ENCODE measurements around the gene TSSC4.

DNA sequence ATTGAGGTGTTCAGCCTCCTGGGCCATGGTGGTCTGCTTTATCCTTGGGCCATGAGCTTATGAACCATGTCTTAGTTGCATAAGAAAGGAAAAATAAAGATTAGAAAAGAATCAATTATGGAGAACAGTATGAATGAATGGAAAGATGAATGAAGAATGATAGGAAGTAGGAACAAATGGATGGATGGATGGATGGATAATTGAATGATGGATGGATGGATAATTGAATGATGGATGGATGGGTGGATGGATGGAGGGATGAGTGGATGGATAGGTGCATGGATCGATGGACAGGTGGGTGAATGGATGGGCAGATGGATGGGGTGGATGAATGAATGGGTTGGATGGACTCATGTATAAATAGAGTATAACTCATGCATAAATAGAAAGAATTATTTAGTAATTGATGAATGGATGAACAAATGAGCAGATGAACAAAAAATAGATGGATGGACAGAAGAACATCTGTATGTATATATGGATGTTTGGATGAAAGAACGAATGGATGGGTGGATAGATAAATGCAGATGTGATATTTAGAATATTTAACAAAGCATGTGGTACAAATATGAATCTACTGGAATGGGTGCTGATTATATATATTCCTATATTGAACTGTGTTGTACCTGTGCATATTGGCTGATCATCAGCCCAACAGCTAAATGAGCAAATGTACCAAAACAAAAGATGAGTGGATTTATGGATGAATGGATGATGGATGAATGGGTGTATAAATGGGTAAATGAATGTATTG, 7.4 kb downstream of the LSP1 start:
- RRBS, 2 experiments: no CpG with 5 or more reads among the region's 2 CpGs

DNA sequence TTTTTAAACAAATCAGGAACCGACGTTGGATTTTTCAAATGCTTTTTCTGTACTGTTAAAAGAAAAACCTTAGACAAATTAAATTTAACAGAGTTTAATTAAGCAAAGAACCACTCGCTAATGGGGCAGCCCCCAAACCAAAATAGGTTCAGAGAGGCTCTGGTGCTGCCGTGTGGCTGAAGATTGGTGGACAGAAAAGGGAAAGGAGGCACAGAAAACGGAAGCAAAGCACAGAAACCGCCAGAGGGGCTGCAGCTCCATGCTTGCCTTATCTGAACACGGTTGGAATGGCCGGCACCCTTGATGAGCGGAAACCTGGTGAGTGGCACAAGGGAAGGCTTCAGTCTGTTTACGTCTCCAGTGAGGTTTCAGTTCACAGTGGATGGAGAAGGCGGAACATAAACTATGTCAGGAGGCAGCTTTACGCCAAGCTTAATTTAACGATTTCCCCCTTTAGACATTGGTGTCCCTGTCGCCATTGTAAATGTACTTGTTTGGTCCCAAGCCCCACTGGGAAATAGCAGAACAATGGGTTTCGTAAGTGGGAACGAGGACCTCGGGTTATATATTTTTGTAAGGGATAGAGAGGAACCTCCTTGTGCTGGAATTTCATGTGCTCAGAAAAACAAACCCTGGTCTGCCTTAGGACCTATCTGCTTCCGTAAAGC, 5.3 kb upstream of the PRR33 start:
- RRBS, 2 experiments: no CpG with 5 or more reads among the region's 18 CpGs

GRCh38 chr11:1912342-1912888, 7.1 kb upstream of the TNNT3 start:
- RRBS, 2 experiments: no CpG with 5 or more reads among the region's 12 CpGs

DNA sequence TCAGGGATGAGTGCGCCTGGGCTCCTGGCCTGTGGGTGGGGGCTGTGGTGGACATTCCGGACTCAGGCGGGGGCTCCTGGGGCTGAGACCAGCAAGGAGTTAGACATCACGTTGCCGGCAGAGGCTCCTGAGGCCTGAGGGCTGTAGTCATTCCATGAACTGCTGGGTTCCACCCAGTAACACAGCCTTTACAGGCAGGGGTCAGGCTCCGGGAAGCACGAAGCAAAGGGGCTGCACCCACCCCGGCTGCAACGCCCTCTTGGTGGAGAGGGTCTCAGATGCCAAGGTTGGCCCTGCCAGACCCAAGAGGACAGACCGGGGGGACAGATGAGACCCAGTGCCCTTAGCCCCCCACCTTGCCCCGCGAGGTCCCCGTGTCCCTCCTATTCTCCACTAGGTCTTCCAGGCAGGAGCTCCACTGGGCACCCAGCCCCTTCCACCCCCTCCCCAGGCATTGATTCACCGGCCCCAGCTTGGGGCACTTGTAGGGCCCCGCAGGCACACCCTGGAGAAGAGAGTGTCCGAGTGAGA, 9.0 kb downstream of the TNNT3 start:
- RRBS, 2 experiments: 82 to 95% methylated on average over 8 of the region's 16 CpGs

DNA sequence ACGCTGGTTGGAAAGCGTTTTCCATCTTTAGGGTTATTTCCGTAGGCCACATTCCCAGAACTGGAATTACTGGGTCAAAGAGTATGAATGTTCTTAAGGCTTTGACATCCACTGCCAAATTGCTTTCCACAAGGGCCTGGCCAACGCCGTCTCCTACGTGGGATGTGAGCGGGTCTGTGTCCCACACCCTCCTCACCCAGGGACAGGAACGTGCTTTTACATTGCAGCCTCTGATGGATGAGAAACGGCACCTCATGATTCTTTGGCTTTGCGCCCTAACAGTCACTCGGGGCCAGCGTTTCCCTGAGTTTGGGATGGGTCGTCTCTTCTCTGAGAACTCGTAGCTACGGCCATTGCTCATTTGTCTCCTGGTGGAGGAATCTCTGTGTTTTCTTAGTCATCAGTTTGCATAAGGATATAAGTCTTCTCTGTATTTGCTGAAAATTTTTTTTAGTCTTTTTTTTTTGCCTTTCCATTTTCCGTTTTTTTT, 11.8 kb downstream of the TNNT3 start:
- RRBS, 2 experiments: no CpG with 5 or more reads among the region's 16 CpGs

- RRBS, 2 experiments: no CpG with 5 or more reads among the region's 6 CpGs
These were observed 5.2 kb downstream of the IGF2 start for GRCh38 chr11:2133949-2134335.

GRCh38 chr11:2203136-2203798, 31.7 kb upstream of the TH start:
- RRBS, 2 experiments: no CpG with 5 or more reads among the region's 17 CpGs

DNA sequence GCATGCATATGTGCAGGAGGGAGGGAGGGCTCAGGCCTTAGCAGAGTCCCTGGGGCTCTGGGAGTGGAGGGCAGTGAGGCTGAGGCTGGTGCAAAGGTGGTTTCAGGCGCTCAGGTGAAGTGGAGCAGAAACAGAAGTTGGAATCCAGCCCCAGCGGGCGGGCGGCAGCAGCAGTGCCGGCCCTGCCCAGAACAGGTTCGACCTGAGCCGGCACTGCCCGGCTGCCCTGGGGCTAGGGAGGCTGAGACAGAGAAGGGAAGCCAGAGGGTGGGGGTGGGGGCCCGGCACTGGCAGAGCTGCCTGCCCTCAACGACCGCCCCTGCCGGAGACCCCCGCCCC, 13.4 kb downstream of the ASCL2 start:
- RRBS, 2 experiments: 82 to 89% methylated on average over 5 of the region's 13 CpGs

DNA sequence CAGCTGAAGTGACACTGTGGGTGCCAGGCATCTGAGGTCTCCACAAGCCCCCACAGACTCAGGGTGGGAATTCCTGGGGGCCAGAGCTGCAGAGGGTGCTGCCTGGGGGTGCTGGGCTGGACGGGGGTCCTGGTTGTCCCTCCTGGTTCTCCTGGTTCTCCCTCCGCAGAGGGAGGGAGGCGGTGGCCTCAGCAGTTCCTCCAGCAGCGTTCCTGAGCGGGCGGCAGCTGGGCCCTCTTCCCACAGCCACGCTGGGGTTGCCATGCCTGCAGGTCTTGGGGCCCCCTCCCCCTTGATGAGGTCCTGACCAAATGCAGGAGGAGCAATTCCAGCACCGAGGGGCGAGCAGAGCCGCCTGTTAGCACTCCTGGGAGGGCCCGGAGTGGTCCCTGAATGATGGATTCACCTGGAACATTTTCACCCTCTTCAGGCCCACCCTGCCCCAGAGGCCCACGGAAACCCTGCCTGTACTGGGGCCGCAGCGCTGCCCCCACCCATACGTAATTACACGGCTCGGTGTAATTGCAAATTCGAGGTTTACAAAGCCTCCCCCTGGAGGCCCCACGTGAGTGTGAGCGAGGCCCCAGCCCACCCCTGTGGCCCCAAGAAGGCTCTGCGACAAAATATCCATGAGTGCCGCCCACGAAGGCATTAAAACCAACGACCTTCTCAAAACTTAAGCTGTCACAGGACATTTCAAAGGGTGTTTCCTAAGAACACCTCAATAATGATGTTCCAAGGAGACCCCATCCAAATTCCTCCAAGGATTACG, 597 bp downstream of the C11orf21 start:
- RRBS, 2 experiments: no CpG with 5 or more reads among the region's 25 CpGs

DNA sequence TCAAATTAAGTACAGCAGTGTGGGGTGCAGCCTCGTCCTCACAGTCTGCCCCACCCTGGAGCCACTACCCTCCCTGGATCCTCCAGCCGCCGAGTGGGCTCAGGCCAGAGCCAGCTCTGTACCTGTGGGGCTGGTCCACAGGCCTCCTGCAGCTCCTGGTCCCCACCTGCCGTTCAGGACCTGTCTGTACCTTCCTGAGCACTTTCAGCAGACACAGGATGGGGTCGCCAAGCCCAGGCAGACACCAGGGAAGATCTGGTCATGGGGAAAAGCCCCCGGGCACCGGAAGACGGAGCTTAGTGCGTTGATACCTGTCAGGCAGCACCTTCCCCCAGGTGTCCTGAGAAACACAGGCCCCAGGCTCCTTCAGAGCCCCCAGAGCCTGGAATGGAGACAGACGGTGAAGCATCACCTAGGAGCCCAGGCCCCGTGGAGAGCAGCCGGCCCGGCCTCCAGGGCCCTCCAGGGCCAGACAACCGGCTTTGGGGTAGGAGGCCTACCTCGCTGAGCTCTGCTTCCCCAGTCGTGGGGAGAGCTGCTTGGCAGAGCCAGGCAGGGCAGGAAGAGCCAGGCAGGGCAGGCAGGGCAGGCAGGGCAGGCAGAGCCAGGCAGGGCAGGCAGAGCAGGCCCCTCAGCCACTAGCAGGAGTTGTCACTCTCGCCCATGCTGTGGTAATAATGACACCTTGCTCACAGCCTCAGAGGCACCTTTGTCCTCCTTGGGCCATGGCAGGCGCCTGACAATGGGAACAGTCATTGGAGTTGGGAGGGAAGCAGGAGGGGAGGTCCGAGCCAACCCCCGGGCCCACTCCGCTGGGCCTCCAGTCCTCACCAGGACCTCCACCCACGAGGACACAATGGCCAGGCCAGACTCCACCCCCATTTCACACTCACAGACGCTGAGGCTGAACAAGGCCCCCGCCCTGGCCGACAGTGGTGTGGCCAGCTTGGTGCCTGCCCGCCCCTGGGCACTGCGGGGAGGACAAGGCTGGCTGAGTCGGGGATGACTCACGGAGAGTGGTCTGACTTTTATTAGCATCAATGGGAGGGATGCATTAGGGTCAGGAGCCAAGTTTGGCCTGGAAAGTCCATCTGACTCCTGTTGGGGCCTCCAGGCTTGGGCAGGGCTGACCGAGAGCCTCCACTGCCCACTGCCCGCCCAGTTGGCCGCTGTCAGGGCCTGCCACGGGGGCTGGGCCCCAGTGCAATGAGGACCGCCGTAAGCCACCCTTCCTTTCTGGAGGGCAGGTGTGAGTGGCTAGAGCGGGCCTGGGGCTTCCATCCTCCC, 10.1 kb downstream of the TSPAN32 start:
- RRBS, 2 experiments: no CpG with 5 or more reads among the region's 36 CpGs

DNA sequence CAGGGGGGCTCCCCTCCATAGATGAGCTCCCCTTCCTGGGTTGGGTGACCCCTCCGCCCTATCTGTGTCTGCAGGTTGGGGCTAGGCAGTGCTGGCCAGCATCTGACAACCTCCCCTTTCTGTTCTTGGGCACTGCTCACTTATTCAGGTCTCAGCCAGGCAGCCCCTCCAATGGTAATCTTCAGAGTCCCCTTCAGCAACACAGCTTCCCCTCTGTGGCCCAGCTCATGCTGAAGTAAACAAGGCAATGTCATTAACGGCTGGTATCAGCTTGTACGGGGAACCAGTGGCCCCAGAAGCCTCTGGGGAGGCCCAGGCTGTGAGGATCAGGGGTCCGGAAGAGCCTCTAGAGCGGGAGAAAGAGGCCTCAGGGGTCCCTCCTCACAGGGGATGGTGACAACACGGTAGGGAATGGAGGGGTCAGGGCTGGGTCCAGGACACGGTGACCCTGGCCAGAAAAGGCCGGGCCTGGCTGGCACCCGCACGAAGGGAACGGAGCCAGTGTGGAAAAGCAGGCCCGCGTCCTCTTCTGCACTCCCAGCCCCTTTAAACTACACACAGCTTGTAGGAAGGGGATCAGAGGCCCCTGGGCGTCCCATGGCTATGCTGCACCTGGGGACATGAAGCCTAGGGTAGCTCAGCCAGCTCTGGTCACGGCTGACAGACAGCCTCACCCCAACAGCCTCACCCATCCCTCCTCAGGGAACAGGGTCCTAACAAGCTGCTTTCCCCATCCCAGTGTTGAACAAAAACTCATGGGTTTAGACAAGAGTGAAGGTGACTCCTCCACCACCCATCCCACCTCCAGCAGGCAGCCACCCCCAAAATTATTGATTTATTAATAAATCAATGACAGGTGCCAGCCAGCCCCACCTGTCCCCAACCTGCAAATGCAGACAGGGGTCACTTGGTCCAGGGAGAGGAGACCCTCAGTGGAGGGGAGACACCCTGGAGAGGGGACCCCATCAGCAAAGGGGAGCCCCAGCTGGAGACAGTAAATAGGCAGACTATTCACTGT, 9.3 kb upstream of the CD81 start:
- RRBS, 2 experiments: no CpG with 5 or more reads among the region's 15 CpGs

DNA sequence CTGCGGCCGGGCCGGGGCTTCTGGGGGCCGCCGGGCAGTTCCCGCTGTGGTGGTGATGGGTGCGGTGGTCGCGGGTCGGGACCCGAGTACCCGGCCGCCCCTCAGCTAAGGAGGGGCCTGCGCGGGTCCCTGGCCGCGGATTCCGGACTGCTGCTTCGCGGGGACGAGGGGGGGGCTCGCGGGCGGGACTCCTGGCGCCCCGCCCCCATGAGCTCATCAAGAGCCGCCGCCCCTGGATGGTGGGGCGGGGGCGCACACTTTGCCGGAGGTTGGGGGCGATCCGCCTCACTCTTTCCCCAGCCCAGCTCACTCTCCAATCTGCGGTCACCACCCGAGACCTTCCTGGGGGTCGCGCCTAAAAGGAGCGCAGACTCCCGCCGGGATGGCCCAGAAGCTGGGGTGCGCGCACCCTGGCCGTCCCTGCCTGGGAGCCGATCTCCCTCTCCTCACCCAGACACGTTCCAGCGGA, 773 bp downstream of the CD81 start:
- RRBS, 2 experiments: under 1% methylated on average over 19 to 26 of the region's 46 CpGs

DNA sequence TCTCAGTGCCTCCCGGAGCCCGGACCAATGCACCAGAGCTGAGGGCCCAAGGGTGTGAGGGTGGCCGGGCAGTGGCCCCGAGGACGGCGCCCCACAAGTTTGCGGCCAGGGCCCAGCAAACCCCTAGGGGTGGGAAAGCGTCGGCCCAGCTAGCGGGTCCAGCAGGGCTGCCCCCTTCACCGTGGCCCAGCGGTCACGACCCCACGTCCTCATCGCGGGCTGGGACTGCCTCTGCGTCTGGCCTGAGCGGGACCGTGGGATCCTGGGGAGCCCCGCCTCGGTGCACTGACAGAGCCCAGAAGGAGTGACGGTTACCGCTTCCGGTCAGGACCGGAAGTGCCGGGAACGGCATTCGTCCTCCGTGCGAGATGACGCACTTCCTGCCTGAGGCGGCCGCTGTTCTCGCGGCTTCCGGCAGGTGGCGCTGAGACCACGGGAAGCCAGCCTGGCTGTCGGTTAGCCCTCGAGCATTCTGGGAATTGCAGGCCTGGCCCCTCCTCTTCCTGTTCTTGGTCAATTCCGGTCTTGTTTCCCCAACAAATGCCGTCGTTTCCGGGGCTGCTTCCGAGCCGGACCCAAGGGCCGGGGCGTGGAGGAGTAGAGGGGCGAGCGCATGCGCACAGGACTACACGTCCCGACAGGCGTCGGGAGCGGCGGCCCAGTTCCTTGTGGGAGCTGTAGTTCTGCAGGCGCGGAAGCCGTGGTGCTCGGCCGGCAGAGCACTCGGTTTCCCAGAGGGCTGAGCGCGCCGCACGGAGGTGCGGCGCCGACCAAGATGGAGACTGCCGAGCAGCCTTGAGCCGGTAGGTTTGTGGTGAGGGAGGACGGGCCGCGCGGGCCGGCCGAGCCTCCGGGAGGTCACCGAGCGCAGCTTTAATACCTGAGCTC, at the start of gene TSSC4:
Gene TSSC4 (plus strand): TSS at position 755 of the 888 bp plus-strand sequence.
- RRBS, 2 experiments: under 1 to 1% methylated on average over 27 to 30 of the region's 81 CpGs

- RRBS, 2 experiments: no CpG with 5 or more reads among the region's 14 CpGs
These were observed 2.8 kb downstream of the KCNQ1 start for GRCh38 chr11:2447466-2448120.

- RRBS, 2 experiments: 87 to 89% methylated on average over 6 of the region's 52 CpGs
These were observed 18.6 kb downstream of the KCNQ1 start for GRCh38 chr11:2462854-2464316.

DNA sequence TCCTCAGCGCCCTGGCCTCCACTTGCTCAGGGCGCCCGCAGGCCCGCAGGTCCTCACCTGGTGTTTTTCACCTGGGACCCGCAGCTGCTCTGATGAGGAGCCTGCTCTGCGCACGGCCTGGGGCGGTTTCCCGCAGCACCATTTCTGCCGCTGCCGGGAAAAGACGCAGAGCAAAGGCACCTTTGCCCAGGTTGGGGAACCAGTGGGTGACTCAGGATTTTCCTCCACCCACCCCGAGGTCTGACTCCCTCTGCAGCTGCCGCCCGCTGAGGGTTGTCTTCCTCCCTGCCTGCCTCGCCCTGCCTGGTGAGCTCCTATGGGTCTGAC, 89.4 kb downstream of the KCNQ1 start:
- RRBS, 2 experiments: no CpG with 5 or more reads among the region's 16 CpGs

DNA sequence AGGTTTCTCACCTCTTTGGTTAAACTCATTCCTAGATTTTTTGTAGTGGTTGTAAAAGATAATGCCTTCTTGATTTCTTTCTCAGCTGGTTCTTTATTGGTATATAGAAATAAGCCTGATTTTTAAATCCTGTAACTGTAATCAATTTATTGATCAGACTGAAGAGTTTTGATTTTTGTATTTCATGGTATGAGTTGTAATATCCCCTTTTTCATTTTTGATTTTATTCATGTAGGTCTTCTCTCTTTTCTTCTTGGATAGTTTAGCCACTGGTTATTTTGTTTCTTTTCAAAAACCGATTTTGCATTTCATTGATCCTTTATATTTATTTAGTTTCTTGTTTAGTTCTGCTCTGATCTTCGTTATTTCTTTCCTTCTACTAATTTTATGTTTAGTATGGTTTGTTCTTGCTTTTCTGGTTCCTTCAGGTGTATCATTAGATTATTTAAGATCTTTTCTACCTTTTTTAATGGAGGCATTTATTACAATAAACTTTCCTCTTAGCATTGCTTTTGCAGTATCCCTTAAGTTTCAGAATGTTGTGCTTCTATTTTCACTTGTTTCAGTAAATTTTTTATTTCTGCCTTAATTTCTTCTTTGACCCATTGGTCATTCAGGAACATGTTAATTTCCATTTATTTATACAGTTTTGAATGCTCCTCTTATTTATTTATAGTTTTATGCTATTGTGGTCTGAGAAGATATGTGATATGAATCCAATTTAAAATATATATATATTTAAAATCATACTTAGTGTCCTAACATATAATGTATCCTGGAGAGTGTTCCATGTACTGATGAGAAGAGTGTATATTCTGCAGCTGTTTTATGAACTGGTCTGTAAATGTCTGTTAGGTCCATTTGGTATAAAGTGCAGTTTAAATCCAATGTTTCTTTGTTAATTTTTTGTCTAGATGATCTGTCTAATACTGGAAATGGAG, 197.8 kb downstream of the KCNQ1 start:
- RRBS, 2 experiments: no CpG with 5 or more reads among the region's 2 CpGs

DNA sequence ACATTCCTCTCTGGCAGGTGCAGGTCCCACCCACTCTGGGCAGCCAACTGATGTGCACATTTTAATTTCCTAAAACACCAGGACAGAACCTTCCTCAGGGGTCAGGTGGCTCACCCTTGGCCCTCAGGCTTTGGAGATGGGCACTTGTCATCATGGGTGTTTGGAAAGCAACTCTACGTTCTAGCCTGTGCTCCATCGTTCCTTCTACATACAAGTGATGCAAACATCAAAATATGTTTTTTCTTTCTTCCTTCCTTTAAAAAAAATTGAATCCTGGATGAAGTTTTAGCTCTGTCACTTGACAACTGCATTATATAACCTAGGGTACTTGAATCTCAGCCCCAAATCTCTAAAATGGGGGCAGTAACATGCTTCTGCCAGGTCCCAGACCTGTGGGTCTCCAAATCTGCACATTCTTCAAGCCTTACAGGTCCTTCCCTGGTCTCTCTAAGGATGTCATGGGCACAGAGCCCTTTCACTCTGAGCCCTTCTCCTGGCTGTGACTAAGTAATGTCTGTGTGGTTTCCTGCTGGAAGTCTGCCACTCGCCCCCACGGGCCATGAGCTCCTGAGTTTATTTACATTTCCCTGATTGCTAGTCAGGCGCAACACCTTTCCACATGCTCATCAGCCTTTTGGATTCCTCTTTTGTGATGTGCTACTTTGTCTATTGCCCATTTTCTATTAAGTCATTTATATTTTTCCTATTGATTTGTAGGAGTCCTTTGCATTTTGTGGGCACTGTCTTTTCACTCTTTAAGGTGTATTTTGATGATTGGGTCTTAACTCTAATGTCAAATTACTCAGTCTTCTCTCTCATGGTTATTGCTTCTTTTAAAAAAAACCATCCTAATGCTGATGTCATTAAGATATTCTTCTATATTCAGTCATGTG, 211.4 kb downstream of the KCNQ1 start:
- RRBS, 2 experiments: no CpG with 5 or more reads among the region's 5 CpGs

GRCh38 chr11:2696824-2697833, 188.4 kb downstream of the CDKN1C start:
- RRBS, 2 experiments: no CpG with 5 or more reads among the region's 3 CpGs

DNA sequence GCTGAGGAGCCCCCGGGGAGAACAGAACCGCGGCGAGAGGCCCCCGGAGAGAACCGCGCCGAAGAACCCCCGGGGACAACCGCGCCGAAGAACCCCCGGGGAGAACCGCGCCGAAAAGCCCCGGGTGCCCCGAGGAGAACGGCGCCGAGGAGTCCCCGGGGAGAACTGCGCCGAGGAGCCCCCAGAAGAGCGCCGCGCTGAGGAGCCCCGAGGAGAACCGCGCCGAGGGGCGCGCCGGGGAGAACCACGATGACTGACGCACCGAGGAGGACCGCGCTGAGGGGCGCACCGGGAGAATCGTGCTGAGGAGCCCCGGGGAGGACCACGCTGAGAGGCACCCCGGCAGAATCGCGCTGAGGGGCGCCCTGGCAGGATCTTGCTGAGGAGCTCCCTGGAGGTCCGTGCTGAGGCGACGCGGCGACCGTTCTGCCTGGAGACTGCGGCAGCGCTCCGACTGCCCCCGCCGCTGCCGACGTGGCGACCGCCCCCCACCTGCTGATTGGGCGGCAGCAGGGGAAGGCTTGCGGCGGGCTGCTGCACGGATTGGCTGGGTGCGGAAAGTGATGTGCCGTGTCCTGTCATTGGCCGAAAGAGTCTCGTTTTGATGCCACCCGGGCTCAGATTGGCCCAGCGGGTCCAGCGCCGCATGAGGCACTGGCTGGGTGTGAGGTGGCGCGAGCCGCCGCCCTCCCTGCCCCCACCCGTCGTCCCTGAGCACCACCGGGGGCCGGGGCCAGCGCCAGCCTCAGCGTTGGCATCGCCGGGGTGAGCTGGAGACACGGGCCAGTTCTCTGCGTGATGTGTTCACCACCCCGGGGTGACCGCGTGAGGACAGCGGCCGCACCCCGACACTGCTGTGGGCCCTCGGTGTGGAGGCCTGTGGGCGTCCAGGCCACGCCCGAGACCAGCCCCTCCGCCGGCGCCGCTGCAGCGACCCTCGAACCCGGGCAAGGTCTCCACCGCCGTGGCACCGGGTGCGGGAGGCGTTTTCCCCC, 185.7 kb downstream of the CDKN1C start:
- RRBS, 2 experiments: 48 to 53% methylated on average over 28 to 40 of the region's 111 CpGs

All from NT2/D1 (cell line).